Measurements from ENCODE around the gene TMEM259.

DNA sequence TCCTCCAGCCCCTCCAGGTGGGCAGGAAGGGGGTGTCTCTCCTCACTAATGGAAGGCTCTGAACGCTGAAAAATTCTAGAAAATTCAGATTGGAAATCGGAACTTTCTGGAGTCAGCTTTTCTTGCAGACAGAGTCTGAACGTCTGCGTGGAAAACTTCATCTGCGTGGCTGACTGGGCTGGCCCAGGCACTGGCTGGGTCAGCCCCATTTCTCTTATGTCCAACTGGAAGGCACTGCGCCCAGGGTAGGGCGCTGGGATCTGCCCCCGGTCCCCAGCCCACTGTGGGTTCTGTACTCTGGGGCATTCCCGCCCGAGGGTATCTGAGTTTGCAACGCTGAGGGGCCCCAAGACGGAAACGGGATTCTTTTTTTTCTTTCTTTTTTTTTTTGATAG, 352 bp downstream of the CFD start:
- RRBS = no CpG with 5 or more reads among the region's 13 CpGs

DNA sequence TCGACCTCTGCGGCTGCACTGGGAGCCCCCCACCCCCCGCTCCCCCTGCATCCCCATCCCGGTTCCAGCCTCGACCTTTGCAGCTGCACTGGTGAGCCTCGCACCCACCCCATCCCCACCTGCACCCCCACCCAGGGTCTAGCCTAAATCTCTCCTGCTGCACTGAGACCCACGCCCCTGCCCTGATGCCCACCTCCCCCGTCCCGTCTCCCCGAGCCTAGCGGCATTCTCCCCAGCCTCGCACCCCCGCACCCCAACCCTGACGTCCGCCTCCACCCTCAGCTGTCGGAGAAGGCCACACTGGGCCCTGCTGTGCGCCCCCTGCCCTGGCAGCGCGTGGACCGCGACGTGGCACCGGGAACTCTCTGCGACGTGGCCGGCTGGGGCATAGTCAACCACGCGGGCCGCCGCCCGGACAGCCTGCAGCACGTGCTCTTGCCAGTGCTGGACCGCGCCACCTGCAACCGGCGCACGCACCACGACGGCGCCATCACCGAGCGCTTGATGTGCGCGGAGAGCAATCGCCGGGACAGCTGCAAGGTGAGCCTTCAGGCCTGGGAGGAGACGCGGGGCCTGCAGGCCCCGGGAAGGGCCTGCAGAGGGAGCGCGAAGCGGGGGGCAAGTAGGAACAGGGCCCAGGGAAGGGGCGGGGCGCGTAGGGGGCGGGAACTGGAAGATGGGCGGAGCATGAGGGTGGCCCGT, 2.1 kb downstream of the CFD start:
- RRBS = 38% methylated on average over 27 of the region's 58 CpGs

GRCh38 chr19:899923-900444, 7.0 kb upstream of the MED16 start:
- RRBS = 81% methylated on average over 9 of the region's 20 CpGs

DNA sequence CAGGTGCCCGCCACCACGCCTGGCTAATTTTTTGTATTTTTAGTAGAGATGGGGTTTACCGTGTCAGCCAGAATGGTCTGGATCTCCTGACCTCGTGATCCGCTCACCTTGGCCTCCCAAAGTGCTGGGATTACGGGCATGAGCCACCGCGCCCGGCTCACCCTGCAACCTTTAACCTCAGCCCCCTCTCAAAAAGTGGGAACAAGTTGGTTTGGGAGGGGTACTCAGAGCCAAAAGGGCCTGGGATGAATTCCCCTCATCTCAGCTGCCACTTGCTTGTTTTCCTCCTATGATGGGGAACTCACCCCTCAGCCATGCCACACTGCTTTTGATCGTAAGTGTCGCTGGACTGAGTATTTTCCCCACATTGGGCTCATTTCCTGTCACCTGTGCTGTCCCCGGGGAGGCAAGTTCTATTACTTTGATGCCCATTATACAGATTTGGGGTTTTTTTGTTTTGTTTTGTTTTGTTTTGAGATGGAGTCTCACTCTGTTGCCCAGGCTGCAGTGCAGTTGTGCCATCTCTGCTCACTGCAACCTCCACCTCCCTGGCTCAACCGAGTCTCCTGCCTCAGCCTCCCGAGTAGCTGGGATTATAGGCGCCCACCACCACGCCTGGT, 6.5 kb downstream of the R3HDM4 start:
- RRBS = no CpG with 5 or more reads among the region's 16 CpGs

- RRBS = 84% methylated on average over 2 of the region's 13 CpGs
Observed at GRCh38 chr19:907175-907796, 5.7 kb downstream of the R3HDM4 start.

DNA sequence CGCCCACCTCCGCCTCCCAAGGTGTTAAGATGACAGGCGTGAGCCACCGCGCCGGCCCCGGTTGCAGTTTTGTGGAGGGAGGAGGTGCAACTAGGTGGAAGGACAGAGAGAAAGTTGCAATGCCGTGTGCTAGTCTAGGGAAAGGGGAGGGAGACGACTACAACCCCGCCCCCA, 1.3 kb upstream of the ARID3A start:
- RRBS = no CpG with 5 or more reads among the region's 10 CpGs

GRCh38 chr19:944894-945267, 19.0 kb downstream of the ARID3A start:
- RRBS = no CpG with 5 or more reads among the region's 13 CpGs

- RRBS = no CpG with 5 or more reads among the region's 33 CpGs
Observed at GRCh38 chr19:971789-972803, 12.0 kb upstream of the WDR18 start.

DNA sequence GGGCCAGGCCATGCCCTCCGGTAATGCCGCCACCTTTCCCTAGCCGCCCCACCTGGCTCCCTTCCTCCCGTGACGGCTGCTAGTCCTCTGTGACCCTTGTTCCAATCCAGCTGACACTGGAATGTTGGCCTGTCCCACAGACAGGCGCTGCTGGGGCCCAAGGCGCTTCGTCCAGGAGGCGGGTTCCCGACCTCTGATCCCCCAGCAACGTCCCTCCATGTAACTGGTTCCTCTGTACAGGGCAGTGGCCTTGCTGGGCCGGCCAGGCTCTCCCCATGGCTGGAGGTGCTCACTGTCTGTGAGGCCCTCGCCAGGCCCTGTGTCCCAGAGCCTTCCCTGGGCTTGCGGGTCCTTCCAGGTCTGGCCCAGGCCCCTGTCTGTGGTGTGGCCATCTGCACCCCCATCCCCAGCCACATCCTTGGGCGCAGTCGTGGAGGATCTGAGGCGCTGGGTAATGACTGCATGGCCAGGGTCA, 6.8 kb upstream of the GRIN3B start:
- RRBS = no CpG with 5 or more reads among the region's 17 CpGs

- RRBS = no CpG with 5 or more reads among the region's 26 CpGs
Observed at GRCh38 chr19:995157-995915, 4.9 kb upstream of the GRIN3B start.

DNA sequence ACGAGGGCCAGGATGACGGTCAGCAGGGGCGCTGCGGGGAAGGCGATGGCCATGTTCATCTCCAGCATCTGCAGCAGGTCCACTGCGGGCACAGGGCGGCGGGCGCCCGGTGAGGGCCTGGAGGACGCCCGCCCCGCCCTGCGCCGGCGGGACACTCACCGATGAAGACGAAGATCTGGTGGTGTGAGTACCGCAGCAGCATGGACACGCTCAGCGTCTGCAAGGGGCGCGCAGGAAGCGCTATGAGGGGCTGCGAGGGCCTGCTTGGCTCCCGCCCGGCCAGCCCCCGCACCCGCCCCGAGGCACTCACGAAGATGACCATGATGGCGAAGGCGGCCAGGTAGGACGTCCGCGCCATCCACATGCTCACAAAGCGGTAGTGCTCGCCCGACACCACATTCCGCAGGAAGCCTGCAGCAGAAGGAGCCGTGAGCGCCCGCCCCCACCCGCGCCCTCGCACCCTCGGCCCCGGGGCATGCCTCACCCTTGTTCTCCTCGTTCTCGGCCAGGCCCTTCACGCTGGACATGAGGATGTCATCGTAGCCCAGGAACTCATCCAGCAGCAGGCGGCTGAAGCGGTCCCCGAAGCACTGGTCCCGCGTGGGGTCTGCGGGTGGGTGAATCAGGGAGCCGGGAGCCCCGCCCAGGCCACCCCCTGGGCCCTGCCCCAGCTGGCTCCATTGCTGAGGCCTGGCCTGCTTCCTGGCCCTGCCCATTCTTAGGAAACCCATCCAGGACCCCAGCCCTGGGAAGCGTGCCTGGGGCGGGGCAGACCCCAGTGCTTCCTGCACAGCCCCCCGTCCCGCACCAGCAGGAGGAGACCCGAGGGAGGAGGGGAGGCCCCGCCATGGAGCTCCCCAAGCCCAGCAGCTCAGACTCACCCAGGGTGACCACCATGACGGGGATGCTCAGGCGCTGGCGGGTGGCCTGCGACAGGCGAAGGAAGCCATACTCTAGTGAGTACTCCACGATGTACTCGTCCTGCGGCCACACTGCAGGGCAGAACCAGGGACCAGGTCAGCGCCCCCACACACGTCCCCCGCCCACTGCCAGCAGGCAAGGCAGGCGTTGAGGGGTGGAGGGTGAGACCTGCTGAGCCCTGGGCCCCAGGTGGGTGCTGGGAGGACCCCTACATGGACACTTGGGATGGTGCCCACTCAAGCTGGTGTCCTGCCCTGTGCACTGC, 8.9 kb downstream of the TMEM259 start:
- RRBS = 98% methylated on average over 6 of the region's 78 CpGs

DNA sequence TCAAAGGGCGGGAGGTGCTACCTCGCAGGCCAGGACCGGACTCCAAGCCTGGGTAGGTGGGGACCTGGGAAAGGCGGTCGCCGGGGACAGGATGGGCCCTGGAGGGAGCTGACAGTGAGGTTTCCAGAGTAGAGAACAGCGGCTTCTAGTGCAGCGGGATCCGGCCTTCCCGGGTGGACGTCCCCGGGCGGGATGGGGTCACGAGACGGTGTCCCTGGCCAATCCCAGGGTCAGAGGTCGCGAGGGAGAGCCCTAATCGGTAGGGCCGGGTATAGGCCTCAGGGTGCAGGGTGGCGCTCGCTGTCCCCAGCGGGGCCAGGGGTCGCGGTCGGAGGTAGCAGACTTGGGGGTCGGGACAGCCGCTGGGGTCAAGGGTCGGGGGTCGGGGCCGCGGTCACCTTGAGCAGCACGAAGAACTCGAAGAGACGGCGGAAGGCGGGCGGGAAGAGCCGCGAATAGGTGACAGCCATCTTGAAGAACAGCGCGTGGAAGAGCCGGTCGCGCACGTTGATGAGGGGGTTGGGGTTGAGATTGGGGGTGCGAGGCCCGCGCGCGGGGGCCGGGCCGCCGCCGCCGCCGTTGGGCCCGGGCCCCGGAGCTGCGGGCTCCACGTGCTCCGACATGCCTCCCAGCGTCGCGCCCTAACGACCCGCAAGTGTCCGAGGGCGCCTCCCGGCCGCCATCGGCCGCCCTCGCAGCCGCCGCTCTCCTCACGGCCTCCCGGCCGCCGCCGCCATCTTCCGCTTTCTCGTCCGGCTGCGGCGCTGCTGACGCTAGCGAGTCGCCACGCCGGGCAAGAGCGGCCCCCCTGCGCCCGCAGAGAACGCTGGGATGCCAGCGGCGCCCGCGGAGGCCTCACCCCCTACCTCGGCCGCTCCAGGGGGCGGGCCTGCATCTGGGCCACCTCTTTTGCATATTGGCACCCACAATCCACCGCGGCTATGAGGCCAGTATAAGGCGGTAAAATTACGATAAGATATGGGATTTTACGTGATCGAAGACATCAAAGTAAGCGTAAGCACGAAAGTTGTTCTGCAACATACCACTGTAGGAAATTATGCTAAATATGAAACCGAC, at the start of gene TMEM259:
TMEM259 (minus strand) TSS at position 750 of the 1,077 bp plus-strand sequence.
- RRBS = 1% methylated on average over 50 of the region's 110 CpGs

- RRBS = no CpG with 5 or more reads among the region's 24 CpGs
Observed at GRCh38 chr19:1073166-1073845, 6.3 kb downstream of the ARHGAP45 start.

GRCh38 chr19:1076921-1077525, 10.1 kb downstream of the ARHGAP45 start:
- RRBS = 88% methylated on average over 5 of the region's 22 CpGs

GRCh38 chr19:1095827-1096278, 678 bp upstream of the POLR2E start:
- RRBS = no CpG with 5 or more reads among the region's 9 CpGs

- RRBS = 2% methylated on average over 12 of the region's 57 CpGs
Observed at GRCh38 chr19:1169675-1170764, 4.0 kb downstream of the SBNO2 start.

GRCh38 chr19:1171674-1172667, 2.1 kb downstream of the SBNO2 start:
- RRBS = 4% methylated on average over 3 of the region's 29 CpGs

DNA sequence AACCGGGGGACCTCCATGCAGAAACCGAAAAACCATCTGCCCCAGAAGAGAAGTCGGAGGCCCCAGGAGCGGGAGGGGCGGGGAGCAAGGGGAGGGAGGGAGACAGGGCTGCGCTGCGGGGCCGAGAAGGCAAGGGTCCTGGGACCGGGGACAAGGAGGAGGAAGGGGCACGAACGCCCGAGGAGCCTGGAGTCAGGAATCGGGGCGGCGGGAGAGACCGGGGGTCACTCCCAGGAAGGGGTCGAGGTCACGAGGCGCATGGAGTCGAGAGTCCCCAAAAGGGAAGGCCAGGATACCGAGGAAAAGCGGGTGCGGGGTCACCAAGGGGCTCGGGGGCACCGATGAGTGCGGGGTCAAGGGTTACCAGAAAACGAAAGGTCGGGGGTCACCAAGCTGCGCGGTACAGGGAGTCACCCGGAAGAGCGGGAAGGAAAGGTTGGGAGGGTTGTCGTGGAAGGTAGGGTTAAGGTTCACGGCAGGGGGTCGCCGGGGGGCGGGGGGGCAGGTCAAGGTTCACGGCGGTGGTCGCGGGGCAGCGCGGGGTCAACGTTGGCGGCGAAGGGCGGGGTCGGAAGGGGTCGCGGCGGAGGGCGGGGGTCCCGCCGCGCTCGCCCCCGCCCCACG, 528 bp downstream of the SBNO2 start:
- RRBS = 3% methylated on average over 14 of the region's 58 CpGs

- RRBS = no CpG with 5 or more reads among the region's 11 CpGs
Observed at GRCh38 chr19:1181730-1182252, 7.7 kb upstream of the SBNO2 start.

DNA sequence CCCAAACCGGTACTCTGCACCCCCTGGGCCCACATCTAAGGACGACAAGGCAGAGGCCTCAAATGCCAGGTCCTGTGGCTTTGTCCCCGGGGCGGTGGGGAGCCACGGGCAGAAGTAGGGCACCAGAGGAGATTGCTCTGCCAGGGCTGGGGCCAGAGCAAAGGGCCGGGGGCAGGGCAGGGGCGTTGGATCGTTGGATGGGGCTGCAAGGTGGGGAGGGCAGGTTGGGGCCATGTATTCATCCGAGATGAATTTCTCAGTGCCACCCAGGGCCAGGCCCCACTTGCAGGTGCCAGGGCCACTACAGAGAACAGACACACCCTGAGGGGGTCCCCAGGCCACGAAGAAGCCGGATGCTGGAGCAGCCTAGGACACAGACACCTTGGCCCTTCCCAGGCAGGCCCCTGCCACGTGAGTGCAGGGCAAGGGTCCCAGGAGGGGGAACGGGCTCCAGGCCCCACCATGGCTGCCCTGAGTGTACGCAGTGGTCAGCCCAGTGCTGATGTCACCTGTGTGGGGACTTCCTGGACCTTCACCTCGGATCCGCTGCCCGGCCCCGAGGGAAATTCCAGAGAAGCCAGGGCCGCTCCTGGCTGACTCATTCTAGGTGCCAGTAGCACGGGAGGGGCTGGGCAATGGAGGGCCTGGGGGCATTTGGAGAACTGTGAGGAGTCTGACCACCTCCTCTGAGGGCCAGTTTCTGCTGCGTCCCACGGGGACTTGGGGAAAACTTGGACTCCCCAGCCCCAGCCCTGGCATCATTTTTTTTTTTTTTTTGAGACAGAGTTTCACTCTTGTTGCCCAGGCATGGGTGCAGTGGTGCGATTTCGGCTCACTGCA, 9.6 kb upstream of the SBNO2 start:
- RRBS = 6% methylated on average over 5 of the region's 24 CpGs